ENCODE data around the gene BRAT1.

DNA sequence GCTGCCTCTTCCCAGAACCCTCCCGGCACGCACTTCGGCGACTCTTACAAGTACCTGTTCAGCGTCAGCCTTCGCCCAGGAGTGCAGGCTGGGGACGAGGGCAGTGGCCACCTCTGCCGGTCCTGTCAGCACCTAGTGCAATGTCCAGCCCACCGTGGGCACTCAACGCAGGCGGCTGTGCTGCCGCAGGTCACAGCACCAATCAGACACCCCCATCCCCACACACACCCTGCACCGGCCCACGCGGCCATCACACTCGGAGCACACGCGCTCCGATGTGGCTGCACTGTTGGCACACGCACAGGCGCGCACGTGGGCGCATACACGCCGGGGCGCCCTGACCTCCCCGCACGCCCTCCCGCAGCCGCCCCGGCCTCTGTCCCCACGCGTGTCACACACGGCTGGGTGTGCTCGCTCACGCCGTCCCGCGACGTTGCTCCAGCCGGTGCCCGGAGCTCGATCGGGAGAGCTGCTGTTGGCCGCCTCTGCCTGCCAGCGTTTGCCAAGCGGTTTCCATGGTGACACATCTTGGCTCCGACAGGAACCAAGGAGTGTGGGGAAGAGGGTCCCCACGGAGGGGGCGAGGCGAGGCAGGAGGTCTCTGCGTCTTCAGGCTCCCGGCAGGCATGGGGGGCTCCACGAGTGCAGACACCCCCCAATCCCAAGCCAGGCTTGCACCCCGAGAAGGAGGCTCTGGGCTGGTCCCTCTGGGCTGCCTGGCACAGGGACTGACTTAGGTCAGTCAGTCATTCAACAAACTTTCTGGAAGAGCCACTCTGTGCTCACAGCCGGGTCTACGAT is 12.0 kb downstream of the LFNG start:
- PRO-cap, 3 experiments: no peak in any of the 3 experiments
- RAMPAGE, long total RNA, 4 experiments: no peak in any of the 4 experiments
- RRBS: 11% methylated on average over 4 of the region's 58 CpGs

DNA sequence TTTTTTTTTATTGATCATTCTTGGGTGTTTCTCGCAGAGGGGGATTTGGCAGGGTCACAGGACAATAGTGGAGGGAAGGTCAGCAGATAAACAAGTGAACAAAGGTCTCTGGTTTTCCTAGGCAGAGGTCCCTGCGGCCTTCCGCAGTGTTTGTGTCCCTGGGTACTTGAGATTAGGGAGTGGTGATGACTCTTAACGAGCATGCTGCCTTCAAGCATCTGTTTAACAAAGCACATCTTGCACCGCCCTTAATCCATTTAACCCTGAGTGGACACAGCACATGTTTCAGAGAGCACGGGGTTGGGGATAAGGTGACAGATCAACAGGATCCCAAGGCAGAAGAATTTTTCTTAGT is 13.9 kb downstream of the LFNG start:
- PRO-cap, 3 experiments: no peak in any of the 3 experiments
- RAMPAGE, long total RNA, 4 experiments: no peak in any of the 4 experiments
- RRBS: no CpG with 5 or more reads among the region's 6 CpGs

DNA sequence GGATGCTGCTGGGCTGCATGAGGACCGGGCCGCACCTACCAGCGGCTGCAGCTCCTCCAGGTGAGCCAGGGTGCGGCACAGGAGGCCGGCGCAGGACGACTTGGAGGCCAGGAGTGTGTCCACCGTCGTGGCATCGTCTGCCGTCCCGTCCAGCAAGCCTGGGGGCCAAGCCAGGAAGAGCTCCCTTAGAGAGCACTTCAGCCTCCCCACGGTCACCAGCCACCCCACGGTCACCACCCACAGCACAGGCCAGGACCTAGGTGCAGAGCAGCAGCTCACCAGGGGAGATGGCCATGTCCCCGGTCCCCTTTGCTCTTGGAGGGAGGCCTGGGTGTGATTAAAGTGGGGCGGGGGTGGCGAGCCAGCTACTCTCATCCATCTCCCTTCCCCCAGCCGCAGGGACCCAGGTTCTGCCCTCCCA is 13.6 kb downstream of the BRAT1 start:
- PRO-cap, 3 experiments: no peak in any of the 3 experiments
- RAMPAGE, long total RNA, 4 experiments: no peak in any of the 4 experiments
- RRBS: no CpG with 5 or more reads among the region's 18 CpGs

DNA sequence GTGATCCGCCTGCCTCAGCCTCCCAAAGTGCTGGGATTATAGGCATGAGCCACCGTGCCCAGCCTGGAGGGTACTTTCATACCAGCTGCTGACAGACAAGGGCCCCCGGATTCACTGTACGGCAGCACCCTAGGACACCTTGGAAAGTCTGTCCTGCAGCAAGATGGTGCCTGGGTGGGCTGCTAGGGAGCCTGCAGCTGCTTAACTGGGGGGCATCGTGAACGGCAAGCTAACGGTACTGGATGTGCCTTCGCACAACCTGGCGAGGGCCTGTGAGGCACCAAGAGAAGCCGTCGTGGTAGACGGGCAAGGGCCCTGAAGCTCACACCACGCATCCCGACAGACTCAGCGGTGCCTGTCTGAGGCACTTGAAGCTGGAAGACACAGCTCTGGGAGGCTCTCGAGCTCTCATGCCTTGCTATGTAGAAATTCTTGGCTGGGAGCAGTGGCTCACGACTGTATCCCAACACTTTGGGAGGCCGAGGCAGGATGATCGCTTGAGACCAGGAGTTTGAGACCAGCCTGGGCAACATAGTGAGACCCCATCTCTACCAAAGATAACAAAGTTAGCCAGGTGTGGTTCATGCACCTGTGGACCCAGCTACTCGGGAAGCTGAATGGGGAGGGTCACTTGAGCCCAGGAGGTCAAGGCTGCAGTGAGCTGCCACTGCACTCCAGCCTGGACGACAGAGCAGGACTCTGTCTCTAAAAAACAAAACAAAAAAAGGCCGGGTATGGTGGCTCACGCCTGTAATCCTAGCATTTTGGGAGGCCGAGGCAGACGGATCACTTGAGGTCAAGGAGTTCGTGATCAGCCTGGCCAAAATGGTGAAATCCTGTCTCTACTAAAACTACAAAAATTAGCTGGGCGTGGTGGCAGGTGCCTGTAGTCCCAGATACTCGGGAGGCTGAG is 9.3 kb downstream of the BRAT1 start:
- PRO-cap, 3 experiments: no peak in any of the 3 experiments
- RAMPAGE, long total RNA, 4 experiments: no peak in any of the 4 experiments
- RRBS: no CpG with 5 or more reads among the region's 28 CpGs

DNA sequence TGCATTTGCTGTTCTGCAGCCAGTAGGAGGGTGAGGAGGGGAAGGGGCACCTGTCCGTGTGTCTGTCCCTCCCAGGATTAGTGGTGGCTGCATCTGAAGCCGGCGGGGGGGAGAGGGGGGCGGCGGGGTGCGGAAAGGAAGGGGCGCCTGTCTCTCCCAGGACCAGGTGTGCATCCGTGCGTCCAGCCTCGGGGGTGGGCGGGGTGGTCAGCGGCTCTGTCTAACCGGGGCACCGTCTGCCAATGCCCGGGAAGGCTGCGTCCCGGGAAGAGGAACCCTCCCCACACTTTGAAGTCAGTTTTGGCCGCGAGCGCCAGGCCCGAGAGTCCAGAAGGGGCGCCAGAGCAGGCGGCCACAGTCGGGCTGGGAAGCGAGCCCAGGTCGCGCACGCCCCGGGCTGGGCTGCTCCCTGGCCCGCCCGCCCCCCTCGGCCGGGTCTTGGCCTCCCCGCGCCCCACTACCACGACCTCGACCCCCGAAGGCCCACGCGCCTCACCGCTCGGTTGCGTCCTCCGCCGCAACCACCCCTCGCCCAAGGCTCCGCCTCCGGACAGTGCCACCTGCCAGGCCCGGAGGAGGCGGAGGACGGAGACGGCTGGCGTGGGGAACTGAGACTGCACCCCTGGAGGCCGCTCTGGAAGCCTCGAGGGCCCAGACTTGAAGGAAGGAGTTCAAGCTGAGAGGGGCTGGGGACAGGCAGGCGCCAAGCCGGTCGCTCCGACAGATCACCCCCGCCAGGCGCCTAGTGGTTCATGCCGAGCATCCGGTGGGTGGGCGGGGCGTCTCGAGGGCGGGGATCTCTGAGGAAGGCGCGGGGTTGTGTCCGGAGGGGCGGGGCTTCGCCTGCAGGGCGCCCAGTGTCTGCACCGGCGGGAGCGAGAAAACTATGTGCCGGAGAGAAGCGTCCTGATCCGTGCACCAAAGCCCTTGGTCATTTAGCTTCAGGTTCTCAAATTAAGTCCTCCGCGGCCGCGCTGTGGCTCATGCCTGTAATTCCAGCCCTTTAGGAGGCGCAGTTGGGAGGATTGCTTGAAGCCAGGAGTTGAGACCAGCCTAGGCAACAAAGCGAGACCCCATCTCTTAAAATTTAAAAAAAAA is at the start of gene BRAT1:
BRAT1 (minus strand) TSS at position 534 of the 1,098 bp plus-strand sequence.
- PRO-cap, 3 experiments: peak in 3 of 3 experiments; most common plus-strand start position 357 of the sequence (in 3); most common minus-strand start position 290 of the sequence (in 2)
- RAMPAGE, long total RNA, 4 experiments: start-site peak on the minus strand in 4 of 4 experiments, centred at positions 521 to 754 of the sequence, 15 to 306 reads per replicate
- RRBS: 2% methylated on average over 31 of the region's 85 CpGs

DNA sequence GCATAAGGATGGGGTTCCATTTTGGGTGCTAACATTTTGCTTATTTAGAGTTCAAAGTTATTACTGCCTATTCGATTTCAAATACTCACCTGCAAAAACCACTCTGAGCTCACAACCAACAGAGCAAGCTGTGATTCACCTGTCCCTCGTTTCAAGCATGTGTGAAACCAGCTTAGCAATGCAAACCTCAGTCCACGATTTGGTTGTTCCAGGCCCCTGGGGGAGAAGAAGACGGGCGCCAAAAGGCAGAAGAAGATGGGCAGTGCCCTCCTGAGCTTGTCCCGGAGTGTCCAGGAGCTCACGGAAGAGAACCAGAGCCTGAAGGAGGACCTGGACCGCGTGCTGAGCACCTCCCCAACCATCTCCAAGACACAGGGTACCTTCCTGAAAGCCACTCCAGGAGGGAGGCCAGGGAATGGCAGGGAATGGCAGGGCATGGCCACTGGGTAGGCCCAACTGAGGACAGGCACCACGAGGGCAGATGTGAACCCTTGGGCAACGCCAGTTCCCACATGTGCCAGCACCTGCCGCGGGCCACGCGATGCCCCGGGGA is 27.3 kb downstream of the IQCE start:
- PRO-cap, 3 experiments: no peak in any of the 3 experiments
- RAMPAGE, long total RNA, 4 experiments: no peak in any of the 4 experiments
- RRBS: no CpG with 5 or more reads among the region's 16 CpGs

DNA sequence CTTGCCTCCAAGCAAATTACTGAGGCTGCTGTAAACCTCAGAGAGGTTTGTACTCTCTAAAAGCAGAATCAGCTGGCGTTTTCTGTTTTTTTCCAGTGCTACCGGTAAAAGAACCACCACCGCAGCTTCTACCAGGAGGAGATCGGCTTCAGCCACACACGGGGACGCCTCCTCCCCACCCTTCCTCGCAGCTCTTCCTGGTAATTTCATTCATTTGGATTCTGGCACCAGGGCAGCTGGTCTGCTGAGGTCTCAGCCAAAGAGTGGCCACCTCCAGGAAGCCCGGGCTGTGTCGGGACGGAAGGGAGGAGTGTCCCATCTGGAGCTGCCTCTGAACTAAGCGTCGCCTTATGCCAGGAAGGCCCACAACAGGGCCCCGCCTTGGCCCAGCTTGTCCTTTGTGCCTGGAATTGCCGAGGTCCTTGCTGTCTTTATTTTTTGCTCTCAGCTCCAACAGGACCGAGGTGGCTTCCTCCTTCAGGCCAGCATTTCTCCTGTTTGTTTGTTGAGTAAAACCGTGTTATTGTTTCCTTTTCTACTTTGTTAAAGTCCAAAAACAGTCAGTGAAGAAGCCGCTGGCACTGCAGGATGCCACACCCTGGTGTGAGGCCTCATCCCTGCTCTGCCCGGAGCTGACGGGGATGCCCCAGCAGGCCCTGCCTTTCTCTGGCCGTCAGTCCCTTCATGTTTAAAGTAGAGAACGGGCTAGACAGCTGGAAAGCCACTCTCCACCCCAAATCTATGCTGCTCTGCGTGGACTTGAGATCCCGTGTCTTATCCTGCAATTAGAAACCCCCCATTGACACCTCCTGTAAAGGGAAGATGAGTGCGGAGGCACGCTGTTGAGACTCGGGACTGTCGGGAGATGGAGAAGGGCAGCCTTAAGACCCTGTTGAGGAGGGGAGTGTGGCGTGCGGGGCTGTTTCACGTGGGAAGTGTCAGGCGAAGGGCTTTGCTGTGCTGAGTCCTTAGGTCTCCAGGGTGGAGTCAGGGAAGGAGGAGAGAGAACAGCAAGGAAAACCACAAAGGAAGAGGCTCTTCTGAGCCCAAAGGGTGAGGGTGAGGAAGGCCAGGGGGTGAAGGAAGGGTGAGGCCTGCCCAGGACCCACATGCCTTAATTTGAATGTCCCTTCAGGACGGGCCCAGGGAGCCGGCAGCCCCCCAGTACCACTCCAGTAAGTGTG is 24.4 kb upstream of the TTYH3 start:
- PRO-cap, 3 experiments: peak in 2 of 3 experiments; most common plus-strand start position 213 of the sequence (in 2); most common minus-strand start position 186 of the sequence (in 1)
- RAMPAGE, long total RNA, 4 experiments: no peak in any of the 4 experiments
- RRBS: no CpG with 5 or more reads among the region's 33 CpGs

DNA sequence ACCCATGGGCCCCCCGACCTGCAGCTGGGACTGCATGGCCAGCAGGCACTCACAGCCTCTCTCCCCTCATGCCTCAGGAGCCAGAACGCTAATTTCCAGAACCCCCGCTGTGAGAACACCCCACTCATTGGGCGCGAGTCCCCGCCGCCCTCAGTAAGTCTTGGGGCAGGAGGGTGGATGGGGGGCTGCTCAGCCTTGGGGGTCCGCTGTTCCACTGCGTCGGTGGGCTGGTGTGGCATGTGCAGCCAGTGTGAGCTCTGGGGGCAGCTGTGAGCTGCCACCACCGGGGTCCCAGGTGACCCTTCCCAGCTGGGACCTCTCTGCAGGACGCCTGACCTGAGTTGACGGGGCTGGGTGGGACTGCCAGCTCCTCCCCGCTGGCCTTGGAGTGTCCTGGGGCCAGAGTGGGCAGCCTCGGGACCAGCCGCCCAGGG is 27.1 kb downstream of the TTYH3 start:
- PRO-cap, 3 experiments: no peak in any of the 3 experiments
- RAMPAGE, long total RNA, 4 experiments: no peak in any of the 4 experiments
- RRBS: no CpG with 5 or more reads among the region's 16 CpGs

DNA sequence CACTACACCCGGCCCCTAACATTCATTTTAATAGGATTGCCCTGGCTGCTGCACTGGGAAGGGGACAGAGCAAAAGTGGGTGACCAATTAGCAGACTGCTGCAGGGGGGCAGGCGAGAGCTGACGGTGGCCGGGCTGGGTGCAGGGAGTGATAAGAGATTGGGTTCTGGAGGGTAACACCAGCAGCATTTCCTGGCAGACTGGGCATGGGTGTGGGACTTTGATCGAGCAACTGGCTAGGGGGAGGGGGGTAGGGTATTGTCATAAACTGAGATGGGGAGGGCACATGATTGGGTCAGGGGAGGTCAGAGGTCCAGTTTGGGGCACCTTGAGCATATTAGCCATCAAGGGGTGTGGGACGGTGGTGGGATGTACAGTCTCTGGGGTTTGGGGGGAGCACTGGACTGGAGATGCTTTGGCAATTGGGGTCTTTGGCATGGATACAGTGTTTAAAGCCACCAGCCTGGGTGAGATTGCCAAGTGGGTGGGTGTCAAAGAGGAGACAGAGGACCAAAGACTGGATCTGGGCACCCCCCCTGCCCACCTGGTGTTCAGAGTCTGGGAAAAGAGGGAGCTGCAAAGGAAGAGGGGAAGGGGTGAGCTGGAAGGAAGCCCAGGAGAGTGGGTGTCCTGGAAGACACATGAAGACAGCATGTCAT is 20.0 kb upstream of the AMZ1 start:
- PRO-cap, 3 experiments: no peak in any of the 3 experiments
- RAMPAGE, long total RNA, 4 experiments: no peak in any of the 4 experiments
- RRBS: no CpG with 5 or more reads among the region's 6 CpGs

DNA sequence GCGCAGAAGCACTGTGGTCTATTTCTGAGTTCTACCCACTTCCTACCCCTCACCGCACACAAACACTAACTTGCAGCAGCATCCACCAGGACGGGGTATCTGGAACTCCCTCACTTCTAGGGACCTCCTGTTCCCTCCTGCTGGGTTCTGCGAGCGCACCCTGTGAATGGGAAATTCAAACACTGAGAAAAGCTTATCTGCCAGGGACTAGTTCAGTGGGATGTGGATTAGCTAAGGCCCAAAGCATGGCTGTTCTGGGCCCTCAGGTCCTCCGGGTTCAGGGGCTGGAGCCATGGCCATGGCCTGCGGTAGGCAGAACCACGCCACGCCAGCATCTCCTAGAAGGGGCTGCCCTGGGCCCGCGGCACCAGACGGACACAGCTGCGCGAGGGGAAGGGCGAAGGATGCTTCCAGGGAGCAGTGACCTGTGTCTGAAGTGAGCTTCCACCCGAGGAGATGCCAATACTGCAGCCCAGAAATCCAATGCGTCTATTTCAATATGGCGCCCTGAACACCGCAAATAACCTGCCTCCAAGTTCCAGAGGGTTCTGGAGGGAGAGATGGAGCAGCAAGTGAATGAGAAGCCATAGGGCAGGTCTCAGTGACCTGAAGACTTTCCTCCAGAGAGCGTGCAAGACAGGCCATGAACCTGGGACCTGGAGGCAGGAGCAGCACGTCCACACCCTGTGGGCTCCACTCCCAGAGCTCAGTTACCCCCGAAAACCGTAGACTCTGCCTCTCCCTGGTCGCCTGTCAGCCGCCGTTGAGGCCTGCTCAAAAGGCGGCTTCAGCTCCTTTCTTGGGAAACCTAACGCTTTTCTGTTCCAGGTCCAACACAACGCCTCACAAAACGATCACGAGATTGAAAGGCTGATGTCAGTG is 37.2 kb downstream of the AMZ1 start:
- PRO-cap, 3 experiments: no peak in any of the 3 experiments
- RAMPAGE, long total RNA, 4 experiments: no peak in any of the 4 experiments
- RRBS: no CpG with 5 or more reads among the region's 31 CpGs

GRCh38 chr7:2729845-2730430 is 41.9 kb downstream of the AMZ1 start:
- PRO-cap, 3 experiments: no peak in any of the 3 experiments
- RAMPAGE, long total RNA, 4 experiments: no peak in any of the 4 experiments
- RRBS: no CpG with 5 or more reads among the region's 23 CpGs

DNA sequence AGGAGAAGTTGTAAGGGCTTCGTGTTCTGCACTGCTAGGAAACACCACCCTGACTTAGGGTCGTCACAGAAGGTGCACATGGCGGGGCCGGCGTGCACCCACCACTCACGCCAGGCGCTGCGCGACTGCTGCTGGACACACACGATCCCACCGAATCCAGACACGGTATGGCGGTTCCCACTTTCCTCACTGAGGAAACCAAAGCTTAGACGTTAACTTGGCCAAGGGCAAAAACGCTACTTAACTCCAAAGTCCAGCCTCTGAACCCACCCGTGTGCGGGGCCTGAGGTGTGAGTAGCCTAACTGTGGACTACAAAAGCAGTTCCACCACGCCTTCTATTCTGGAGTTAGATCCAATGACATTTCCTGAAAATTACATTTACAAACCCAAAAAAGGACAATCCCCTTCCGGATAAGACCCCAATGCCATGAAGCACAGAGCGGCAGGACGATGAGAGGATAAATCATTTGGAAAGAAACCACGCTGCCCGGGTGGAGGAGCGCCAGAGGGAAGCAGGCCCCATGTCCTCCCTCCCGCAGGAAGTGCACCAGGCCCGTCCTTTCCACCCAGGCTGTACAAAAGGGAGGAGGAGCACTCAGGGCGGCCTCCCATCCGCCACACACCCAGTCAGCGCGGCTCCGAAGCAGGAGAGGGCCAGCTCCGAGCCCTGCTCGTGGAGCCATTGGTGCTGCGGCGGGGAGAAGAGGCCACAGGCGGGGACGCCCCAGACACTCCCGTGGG is 74.4 kb downstream of the AMZ1 start:
- PRO-cap, 3 experiments: peak in 3 of 3 experiments; most common plus-strand start position 627 of the sequence (in 2); most common minus-strand start position 545 of the sequence (in 3)
- RAMPAGE, long total RNA, 4 experiments: no peak in any of the 4 experiments
- RRBS: 87% methylated on average over 4 of the region's 38 CpGs

DNA sequence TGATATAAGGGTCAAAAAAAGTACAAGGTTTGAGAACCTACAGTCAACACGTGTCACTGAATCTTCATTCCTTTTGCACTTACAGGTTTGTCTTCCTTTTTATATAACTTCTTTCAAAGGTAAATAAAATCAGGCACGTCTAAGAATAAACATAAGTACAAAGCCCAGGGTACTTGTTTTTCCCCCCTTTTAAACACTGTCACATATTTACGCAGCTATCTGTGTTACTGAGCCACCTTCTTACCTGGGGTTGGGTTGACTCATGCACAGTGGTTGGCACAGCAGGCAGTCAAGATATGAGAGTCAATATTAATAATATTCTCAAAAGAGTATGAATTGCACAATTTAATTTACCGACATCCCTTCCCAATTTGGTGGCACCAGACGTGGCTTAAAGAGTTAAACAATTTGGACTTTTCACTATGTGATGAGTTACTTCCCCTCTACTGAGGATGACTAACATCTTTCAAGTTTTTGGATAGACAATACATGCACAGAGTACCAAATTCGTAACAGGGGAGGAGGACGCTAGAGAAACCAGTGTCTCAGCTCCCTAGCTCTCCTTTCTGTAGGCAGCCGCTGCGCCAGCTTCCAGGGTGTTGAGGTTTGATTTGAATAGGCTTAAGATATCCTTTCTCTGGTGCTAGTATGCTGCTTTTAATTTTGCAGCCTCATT is 69.3 kb downstream of the GNA12 start:
- PRO-cap, 3 experiments: no peak in any of the 3 experiments
- RAMPAGE, long total RNA, 4 experiments: no peak in any of the 4 experiments
- RRBS: no CpG with 5 or more reads among the region's 9 CpGs

DNA sequence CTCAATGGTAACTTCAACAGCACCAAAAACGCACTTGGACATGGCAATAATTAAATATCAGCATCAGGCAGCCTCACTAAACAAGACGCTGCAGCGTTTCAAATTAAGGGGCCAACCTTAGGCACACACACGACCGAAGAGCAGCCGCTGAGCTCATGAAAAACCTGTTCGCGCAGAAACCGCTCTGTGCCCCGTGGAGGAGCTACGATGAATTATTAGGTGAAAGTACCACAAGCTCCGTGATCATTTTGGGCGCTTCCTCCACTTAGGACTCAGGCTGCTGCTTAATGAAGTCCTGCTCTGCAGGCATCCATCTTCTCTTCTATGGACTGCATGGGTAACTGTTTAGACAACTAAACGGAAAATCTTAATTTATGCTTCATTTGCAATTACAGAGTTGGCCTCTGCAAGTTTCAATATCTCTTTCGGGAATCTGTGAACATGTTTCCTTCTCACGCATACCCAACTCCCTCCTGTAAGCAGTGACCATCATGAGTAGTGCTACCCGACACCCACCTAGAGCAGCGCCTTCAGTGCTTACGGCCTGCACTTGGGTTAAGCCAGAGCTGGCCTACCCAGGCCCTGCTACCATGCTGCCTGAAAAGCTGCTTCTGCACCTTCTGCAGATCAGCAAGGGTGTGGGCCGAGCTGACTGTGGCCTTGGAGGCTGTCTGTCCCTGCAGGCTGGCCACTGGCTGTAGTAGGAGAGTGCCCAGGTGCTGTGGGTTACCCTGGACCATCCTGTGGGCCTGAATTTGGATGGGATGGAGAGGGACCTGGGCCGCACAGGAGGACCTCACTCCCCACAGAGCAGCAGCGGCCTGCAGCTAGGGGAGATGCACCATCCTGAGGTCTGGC is 36.1 kb downstream of the GNA12 start:
- PRO-cap, 3 experiments: no peak in any of the 3 experiments
- RAMPAGE, long total RNA, 4 experiments: no peak in any of the 4 experiments
- RRBS: no CpG with 5 or more reads among the region's 22 CpGs

- PRO-cap, 3 experiments: no peak in any of the 3 experiments
- RAMPAGE, long total RNA, 4 experiments: no peak in any of the 4 experiments
- RRBS: no CpG with 5 or more reads among the region's 13 CpGs
Measured at GRCh38 chr7:2825662-2826102, 18.4 kb downstream of the GNA12 start.

DNA sequence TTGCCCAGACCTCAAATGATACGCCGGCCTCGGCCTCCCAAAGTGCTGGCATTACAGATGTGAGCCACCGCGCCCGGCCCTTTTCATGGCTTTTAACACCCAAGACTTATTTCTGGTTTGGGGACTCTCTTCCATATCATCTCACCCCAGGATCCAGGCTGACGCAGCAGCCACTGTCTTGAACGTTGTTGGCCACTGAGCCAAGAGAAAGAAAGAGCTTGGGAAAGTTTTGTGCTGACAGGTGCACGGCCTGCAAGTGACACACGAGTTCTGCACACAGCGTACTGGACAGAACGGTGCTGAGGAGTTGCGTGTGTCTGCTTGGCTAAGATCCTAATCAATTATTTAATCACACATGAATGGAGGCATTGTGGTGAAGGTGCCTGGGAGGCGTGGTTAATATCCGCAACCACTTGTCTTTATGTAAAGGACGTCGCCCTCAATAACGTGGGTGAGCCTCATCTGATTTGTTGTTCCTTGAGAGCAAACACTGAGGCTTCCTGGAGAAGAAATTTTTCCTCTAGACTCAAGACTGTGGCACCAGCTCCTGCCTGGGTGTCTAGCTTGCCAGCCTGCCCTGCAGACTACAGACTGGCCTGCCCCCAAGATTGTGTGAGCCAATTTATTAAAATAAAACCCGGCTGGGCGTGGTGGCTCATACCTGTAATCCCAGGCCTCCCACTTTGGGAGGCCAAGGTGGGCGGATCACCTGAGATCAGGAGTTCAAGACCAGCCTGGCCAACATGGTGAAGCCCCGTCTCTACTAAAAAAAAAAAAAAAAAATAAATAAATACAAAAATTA is 16.6 kb upstream of the GNA12 start:
- PRO-cap, 3 experiments: no peak in any of the 3 experiments
- RAMPAGE, long total RNA, 4 experiments: no peak in any of the 4 experiments
- RRBS: no CpG with 5 or more reads among the region's 22 CpGs

GRCh38 chr7:2894462-2895056 is 50.5 kb upstream of the GNA12 start:
- PRO-cap, 3 experiments: no peak in any of the 3 experiments
- RAMPAGE, long total RNA, 4 experiments: no peak in any of the 4 experiments
- RRBS: 69% methylated on average over 4 of the region's 14 CpGs

- PRO-cap, 3 experiments: no peak in any of the 3 experiments
- RAMPAGE, long total RNA, 4 experiments: no peak in any of the 4 experiments
- RRBS: no CpG with 5 or more reads among the region's 8 CpGs
Measured at GRCh38 chr7:3062798-3063724, 19.4 kb upstream of the CARD11 start.

DNA sequence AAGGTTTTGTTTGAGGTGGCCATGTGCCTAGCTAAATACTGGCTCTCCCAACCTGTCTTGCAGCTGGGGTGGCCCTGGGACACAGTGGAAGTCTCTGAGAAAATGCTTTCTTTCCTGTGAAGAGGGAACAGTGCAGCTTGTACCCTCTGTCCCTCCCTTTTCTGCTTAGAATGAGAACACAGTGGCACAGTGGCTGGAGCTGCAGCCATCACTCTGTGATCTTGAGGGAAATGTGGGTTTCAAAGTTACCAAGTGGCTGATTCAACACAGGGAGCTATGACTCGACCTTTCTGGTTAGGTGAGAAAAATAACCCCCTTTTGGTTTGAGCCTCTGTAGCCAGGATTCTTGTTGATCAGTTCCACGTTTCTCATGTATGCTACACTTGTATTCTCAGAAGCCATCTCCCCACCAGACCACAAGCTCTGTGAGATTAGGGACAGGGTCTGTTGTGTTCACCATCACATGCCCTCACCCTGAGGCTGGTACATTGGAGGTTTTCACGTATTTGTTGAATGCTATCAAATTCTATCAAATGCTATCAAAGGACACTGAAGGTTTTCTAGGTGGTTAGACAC is 62.8 kb upstream of the CARD11 start:
- PRO-cap, 3 experiments: no peak in any of the 3 experiments
- RAMPAGE, long total RNA, 4 experiments: no peak in any of the 4 experiments
- RRBS: no CpG with 5 or more reads among the region's 3 CpGs

GRCh38 chr7:3216926-3217632 is 84.0 kb upstream of the SDK1 start:
- PRO-cap, 3 experiments: no peak in any of the 3 experiments
- RAMPAGE, long total RNA, 4 experiments: no peak in any of the 4 experiments
- RRBS: no CpG with 5 or more reads among the region's 6 CpGs

All from adrenal gland (tissue), 7 donors.